ENCODE data around the gene CDC6.

GRCh38 chr17:39948949-39949558 lies 13.8 kb upstream of the GSDMA start:
- PRO-cap: no peak

DNA sequence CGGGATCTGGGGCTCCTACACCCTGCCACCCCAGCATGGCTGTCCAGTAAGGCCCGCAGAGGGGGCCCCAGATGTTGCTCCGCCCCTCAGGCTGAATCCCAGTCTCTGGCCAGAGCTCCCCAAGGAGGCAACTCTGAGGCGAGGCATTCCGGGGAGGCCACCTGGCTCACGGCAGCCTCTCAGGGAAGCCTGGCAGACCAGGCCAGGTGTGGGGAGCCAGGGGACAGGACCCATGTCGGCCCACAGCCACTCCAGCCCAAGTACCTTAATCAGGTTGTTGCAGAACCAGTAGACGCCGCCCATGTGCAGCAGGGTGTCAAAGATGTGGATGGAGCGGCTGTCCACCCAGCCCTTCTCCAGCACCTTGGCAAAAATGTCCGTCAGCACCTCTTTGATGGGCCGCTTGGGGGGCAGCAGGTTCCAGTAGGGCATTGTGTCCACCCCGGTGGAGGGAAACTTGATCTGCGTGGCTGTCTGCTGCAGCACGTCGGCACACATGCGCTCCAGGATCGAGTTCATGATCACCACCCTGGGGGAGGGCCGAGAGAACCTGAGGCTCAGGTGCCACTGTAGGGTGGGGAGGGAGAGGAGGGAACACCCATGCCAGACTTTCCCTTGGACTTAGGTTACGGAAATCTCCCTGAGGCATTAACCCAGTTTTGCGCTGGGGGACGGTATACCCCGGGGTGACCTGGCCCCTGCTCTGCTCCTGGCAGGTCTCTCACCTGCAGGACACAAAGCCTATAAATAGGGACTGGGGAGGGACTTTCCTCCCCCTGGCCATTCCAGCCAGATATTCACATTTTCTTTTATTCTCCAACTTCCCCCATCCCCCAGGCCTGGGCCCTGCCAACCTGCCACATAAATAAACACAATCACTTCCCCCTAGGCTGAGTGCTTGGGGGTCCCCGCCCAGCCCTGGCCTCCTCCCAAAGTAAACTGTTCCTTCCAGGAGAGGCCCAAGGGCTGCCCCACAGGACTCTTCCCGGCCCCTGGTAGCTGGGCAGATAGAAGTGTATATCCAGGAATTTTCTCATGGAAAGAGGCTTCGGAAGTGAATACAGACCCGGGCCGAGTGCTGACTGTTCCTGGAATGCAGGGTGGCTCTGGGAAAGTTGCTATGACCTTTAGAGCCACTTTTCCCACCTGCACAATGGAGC lies 8.0 kb downstream of the CSF3 start:
- PRO-cap: no peak

DNA sequence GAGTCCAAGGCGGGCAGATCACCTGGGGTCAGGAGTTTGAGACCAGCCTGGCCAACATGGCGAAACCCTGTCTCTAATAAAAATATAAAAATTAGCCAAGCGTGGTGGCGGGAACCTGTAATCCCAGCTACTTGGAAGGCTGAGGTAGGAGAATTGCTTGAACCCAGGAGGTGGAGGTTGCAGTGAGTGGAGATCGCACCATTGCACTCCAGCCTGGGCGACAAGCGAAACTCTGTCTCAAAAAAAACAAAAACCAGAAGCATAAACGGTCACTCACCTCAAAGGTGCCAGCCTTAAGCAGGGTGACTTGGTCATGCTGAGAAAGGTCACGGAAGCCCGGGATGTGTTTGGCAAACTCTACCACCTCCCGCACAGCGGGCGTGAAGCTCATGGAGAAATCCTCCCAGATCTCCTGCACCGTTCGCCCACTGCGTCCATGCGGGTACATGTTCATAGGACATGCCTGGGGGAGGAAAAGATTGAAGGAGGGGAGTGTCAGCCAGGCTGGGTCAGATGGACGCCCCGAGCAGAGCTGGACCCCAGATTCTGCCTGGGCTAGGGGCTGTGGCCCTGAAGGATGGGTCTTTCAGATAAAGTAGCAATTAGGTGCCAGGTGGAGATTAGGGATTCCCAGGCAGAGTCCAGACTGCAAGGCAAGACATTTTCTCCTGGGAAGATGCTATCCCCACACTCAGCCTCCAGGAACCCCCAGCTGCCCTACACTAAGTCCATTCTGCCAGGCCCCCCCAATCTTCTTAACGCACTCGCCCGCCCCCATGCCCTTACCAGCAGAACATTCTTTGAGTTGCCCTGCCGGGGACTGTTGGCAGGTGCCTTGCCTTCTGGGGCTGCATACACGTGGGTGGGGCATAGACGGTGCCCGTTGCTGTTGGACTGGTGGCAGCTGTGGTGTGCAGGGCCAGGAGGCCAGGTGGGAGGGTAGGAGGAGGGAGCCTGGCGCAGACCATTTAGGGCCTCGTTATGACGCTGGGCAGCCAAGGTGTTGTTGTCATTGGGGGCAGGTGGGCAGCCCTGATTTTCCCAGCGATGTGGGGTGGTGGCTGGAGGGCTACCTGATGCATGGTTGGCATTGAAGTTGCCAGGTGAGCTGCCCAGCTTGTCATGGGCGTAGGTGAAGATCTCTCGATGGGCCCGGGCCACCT lies 5.3 kb downstream of the NR1D1 start:
- PRO-cap: no peak

DNA sequence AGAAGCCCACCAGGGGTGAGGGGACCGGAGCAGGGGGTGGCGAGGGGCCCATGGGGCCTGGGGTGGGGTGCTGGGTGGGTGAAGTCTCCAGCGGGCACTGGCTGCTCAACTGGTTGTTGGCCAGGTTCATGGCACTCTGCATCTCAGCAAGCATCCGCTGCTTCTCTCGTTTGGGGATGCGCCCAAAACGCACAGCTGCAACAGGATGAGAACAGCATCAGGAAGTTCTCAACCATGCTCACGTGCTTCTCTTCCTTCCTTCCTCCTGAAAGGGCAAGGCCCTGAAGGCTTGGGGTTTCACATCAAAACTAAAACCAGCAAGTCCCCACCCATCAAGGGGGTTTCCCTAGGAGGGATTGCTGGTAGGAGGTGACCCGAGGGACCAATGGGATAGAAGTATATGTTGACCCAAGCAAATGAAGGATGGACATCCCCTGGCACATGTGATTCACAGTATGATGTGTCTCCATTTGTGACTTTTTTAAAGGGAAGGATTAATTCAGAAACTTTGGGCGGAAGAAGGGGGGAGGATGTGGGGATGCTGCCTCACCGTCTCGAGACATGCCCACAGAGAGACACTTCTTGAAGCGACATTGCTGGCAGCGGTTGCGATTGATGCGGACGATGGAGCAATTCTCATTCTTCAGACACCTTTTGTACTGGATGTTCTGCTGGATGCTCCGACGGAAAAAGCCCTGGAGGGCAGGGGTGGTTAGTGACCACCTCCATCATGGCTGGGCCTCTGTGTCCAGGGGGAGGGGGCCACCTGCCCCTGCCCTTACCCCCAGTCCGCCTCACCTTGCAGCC lies 4.3 kb downstream of the NR1D1 start:
- PRO-cap: no peak

DNA sequence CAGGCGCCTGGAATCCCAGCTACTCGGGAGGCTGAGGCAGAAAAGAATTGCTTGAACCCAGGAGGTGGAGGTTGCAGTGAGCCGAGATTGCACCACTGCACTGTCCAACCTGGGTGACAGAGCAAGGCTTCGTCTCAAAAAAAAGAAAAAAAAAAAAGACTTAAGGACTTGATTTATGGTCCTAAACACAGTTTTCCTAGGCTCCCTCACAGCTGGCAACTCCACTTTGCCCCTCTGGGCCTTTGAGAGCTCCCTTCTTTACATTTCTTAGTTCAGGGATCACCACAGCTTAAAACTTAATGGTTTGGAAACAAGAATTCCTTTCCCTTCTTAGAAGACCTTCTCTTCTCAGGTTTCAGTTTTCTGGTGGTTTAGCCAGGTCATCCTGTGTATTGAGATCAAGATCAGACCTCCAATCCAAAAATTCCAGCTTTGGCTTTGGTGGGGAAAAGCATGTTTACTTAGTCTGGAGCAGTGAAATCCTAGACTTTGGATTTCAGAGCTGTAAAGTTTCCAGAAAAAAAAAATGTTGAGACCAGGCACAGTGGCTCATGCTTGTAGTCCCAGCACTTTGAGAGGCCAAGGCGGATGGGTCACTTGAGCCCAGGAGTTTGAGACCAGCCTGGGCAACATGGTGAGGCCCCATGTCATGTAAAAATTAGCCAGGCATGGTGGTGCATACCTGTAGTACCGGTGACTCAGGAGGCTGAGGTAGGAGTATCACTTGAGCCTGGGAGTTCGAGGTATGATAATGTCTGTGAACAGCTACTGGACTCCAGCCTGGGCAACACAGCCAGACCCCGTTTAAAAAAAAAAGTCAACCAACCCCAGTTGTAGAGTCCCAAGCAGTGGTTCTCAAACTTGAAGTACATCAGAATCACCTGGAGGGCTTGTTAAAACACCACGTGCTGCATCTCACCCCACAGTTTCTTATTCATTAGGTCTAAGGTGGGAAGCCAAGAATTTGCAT lies 7.1 kb upstream of the MSL1 start:
- PRO-cap: no peak

GRCh38 chr17:40130788-40131501 lies 9.2 kb downstream of the MSL1 start:
- PRO-cap: no peak

DNA sequence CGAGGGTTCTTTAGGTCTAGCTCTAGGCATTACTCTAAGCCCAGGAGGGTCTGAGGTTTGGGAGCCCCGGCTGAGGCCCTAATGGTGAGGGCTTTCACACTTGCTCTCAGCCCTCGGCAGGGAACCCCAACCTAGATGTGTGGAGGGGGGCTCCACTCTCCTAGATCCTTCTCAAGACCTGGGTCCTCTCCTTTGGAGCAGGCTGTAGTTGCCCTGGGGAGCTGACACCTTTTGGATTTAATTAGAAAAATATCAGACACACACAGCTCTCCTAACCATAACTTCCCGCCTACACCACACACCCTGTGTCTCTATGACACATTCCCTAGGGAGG lies 2.4 kb downstream of the RAPGEFL1 start:
- PRO-cap: no peak

DNA sequence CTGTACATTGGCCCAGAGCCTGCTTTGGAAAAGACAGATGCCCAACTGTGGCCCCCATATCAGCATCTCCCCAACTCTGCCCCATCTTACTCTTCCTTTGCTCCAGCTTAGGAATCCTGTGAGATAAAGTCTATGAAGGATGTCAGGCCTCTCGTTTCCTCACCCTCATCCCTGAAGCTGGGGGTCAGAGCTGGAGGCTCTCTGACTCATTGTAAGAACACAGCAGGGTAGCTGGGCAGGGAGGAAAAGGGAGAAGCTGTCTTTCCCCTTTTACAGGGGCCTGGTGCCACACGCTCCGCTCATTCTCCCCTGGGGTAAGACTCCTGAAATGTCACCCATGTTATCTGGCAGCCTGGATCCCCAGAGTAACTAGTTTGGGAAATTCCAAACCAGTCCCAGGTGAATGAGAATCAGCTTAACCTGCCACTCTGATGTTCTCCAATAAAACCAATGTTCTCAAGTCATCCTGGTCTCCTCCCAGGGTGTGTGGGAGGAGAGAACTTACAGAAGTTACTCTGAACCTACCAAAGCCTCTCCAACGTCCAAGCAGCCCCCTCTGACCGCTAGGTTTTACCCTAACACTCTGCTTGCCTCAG lies 2.8 kb downstream of the RAPGEFL1 start:
- PRO-cap: no peak

GRCh38 chr17:40190994-40191952 lies 14.0 kb downstream of the RAPGEFL1 start:
- PRO-cap: unidirectional peak, minus-strand start at chr17:40191757

DNA sequence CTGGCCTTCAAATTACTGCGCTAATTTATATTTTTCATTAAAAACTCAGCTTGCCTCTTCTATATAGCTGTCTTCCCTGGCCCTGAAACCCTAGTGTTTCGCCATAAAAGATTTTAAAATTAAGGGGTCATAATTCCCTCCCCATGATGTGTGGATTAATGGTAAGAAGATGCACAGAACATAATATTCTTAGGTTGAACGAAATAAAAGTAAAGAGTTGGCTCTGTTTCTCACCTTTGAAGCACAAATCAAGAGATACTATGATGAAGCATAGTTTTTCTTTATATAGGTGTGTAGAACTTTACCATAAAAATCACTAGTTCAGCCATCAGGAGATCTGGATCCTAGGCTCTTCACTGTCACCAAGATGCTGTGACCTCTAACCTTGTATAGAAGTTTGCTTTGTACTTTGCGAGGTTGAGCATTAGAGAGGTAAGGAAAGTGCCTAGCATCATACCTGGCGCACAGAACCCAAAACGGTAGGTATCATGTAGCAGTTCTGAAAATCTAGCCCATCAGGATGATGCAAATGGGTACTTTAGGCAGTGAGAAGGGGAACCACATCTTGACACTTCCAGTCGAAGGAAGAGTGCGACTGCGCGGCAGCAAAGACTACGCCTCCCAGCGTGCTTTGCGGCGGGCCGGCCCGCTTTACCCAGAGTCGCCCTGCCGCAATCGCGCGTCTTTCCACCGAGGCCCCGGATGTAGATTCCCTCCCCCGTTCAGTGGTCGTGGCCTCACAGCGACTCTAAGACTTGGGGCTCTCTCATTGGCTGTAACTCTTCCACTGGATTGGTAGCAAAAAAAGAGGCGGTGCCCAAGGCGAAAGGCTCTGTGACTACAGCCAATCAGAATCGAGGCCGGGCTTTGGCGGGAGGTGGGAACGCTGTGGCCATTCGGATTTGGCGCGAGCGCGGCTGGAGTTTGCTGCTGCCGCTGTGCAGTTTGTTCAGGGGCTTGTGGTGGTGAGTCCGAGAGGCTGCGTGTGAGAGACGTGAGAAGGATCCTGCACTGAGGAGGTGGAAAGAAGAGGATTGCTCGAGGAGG lies at the start of gene CDC6:
CDC6 (plus strand) TSS at position 895 of the 1,047 bp plus-strand sequence.
- PRO-cap: no peak

DNA sequence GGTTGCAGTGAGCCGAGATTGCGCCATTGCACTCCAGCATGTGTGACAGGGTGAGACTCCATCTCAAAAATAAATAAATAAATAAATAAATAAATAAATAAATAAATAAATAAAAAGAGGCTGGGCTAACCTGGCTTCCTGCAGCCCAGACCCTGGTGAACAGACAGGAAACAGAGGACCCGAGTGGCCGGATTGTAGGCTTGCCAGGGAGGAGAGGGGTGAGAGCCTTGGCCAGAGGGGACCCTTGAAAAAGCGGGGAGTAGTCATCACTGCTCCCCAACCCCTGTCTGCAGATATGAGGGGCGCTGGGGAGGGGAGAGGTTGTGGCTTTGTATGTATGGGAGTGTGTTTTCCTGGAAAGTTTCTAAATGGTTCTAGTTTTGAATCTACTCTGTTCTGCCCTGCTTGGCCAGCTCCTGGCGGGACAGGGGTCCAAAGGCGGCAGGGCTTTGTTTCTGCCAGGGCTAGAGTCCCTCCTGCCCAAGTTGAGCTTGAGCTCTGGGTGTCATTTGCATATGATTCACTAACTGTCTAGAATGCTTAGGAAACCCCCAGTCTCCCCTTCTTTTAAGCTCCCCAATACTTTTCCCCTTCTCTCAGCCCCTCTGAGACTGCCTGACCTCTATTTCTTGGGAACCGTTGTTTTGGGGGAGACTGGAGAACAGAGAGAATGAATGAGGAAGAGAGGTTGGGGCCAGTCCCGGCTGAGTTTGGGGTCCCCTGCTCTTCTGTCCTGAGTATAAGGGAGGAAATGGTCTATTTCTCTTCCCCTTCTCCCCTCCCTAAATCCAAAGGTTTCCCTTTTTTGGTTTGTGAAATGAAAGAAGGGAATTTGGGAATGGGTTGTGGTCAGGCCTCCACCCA lies 16.4 kb downstream of the RARA start:
- PRO-cap: no peak

GRCh38 chr17:40341881-40342772 lies 22.4 kb downstream of the GJD3 start:
- PRO-cap: bidirectional peak, plus-strand start at chr17:40342399, minus-strand start at chr17:40342043; bidirectional peak, plus-strand start at chr17:40342612, minus-strand start at chr17:40342644

- PRO-cap: no peak
Observed at GRCh38 chr17:40349451-40349808, 15.1 kb downstream of the GJD3 start.

DNA sequence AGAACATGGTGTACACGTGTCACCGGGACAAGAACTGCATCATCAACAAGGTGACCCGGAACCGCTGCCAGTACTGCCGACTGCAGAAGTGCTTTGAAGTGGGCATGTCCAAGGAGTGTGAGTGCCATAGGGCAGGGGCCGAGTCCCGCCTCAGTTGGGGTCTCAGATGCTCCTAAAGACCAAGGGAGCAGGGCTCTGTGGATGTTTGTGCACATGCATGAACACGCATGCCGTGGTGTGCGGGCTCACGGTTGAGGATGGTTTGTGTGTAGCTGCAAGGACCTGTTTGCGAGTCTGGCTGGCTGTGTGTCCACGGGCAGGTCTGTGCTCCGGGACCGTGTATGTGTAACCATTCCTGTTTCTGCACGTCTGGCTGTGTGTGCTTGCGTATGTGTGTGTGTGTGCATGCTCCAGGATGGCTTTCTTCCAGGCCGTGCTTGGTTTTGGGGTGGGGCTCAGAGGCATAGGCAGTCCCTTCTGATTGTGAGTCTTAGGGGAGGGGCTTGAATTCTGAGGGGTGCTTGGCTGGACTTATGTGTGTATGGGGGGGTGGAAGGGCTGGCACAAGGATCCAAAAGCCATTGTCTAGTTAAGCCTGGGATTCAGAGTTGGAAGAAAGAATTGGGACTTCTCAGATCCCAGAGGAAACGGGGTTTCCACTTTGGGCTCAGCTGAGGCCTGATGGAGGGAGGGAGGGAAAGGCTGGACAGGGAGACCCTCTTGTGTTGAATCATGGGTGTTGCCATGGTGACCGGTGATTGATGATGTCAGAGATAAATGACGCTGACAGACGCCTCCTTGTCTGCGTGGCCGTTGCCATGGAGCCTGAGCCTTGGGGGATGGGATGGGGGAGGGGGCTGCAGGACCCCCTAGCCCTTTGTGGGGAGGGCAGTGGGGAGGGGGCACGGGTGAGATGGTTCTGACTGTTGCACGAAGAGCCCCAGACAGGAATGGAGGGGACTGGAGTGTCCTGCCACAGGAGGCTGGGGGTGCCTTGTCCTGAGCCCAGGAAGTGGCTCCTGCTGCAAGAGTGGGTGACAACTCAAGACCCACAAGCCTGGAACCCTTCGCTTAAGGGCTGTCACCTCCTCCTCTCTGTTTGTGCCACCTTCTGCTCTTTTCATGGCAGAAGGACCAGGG lies 14.4 kb downstream of the GJD3 start:
- PRO-cap: no peak

DNA sequence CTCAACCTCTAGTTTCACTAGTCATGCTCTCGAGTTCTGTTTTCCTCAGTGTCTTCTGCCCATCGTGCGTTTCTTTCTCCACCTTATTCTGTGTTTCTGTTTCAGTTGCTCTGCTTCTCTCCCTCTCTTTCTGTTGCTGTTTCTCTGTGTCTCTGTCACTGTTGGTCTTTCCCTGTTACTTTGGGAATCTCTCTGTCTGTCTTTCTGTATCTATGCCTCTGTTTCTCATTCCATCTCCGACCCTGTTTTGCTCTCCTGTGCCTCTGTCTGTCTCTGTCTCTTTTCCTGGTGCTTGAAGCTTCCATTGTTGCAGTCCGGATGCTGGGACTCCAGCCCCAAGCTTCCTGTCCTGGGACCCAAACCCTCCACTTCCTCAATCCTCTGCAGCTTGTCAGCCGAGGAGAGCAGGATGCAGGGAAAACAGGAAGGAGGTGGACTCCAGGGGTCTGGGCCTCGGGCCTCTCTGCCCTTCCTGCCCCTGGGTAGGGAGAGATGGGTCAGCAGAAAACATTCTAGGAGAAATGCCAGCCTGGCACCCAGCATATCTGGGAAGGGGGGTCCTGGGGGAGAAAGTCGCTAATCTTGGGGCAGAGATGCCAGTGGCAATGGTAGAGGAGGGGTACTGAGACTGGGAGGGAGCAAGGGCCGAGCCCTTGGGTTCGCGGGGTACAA lies 2.0 kb downstream of the IGFBP4 start:
- PRO-cap: no peak

DNA sequence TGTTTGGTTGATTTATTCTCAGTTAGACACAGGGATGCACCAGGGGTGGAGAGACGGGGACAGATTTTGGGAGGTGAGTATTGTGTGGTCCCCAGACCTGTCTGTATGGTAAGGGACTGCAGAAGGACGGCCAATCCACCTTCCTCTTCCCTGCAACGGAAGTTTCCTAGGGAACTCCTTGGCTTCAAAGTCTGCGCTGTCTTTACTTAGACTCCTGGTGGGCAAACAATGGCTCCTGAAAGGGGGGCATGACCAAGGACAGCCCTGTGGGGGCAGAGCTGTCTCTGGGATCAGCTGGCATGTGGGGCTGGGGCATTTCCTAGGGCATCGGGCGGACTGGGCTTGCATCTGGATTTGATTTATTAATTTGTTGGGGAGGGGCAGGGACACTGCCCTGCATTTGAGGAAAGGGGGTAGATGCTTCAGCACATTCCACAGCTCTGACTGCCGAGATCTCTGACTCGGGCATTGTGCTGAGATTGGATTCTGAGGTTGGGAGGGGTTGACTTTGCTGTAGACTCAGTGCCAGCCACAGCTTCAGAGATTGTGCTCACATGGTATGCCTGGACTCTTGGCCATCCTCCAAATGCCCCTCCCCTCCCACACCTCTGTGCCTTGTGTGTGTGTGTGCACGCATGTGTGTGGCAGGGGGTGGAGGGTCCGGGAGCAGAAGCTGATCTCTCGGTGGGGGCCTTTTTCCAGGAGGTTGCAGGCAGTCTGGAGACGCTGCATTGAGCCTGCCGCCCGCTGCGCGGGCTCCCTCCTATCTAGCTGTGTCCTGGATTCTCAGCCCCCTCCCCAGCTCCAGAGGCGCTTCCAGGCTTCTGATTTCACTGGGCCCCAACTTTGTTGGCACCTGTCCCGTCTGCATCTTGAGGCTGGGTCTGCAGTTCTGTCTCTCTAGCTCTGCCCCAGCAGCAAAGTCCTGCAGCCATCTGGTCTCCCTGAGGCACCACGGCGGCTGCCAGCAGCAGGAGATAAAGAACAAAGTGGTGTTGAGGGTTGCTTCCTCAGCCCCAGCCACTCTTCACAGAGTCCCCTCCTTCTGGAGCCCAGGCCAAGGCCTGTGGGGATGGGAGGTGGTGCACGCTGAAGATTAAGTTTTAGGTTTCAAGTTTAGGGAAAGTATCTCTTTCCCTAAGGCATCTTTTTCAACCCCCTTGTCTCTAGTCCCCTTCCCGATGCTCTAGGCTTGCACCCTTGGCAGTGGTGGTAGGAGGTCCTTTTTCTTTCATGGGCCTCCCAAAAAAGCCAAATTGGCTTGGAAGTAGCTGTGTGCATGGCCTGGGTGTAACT lies 14.9 kb downstream of the IGFBP4 start:
- PRO-cap: no peak

DNA sequence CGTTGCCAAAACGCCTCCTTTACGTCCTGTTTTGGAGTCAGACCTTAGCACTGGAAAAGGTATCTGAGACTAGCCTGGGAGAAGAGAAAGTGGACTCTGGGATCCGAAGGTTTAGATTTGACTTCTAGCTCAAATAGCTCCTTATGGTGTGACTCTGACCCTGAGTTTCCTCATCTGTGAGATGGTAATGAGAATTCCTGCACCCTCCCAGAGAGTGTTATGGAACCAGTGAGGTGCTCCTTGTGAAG lies 3.4 kb downstream of the TNS4 start:
- PRO-cap: no peak

DNA sequence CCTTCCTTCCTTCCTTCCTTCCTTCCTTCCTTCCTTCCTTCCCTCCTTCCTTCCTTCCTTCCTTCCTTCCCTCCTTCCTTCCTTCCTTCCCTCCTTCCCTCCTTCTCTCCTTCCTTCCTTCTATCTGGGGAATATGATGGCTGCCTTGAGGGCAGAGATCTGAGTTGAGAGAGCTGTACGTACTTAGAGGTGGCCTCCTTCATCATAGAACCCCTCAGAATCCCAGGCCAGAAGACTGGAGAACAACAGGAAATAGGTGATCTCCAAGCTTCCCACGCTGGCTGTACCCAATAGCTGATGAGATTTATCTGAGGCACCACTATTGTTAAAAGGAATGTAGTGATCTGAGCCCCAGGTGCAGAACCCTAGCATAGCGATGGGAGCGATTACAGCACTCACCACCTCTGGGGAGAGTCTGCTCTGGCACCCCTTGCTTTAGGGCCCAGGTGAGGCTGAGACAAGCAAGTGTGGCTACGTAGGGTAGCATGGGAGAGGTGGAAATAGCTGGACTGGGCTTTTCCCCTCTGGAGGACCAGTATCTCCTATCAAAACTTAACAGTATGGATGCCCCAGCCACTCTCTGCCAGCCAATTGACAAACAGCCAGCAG lies 26.0 kb downstream of the CCR7 start:
- PRO-cap: no peak

DNA sequence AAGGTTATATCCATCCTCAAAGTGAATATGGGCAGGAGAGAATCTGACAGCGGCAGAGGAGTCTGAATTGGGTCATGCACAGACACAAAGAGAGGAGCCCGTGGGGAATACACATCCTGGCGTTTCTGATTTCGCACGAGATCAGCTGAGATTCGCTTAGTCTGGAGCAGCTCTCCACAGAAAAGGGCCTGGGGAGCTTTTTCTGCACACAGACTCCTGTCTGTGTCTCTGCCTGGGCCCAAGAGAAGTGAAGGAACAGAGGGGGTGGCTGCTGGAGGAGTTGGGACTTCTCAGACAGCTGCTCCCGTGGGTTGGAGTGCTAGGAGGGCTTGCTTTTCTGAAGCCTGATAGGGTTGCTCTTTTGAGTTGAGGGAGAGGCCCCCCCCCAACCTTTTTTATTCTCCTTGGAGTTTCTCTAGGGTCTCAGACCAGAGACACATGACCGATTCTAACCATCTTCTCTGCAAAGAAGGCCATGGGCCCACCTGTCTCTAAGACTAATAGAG lies 15.5 kb downstream of the CCR7 start:
- PRO-cap: no peak

GRCh38 chr17:40553354-40554182 lies 11.7 kb downstream of the CCR7 start:
- PRO-cap: no peak